ENCODE measurements around the genes FKBP6 and DNAJC30.

DNA sequence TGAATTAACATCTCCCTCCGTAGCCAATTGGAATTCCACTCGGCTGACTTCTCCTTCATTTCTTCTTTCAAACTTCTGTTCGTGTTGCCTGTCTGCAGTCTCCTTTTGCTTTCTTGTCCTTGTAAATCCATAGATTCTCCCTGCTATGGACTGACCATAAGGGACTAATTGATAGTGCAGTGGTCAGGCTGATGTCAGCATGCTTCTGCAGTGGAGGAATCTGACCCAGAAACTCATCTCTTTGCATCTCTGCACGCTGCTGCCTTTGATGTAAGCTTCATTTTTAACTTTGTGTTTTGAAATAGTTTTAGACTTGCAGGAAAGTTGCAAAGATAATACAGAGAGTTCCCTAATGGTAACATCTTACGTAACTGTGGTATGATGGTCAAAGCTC is 89.5 kb downstream of the GALNT17 start:
- PRO-cap = no peak
CAGE:
- cytosol, long polyA plus RNA = no peak
- long polyA plus RNA = no peak
- nucleus, long polyA plus RNA = no peak

GRCh38 chr7:71630391-71630865 is 498.5 kb downstream of the GALNT17 start:
- PRO-cap = no peak
CAGE:
- cytosol, long polyA plus RNA = no peak
- long polyA plus RNA = no peak
- nucleus, long polyA plus RNA = no peak

DNA sequence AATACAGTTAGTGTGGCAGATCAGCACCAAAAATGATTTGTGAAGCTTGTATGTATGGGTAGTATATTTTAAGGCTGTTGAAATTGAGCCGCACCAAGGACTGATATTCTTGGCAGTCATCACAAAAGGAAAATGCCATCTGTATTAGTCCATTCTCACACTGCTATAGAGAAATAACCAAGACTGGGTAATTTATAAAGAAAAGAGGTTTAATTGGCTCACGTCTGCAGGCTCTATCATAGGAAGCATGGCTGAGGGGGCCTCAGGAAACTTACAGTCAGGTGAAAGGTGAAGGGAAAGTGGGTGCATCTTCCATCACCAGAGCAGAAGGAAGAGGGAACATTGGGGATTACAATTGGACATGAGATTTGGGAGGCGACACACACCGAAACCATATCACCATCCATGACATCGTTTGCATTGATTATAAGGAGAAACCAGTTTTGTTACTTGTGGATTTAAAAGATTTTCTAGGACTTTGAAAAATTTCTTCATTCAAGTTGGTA is 42.9 kb upstream of the POM121 start:
- PRO-cap = no peak
CAGE:
- cytosol, long polyA plus RNA = no peak
- long polyA plus RNA = no peak
- nucleus, long polyA plus RNA = no peak

DNA sequence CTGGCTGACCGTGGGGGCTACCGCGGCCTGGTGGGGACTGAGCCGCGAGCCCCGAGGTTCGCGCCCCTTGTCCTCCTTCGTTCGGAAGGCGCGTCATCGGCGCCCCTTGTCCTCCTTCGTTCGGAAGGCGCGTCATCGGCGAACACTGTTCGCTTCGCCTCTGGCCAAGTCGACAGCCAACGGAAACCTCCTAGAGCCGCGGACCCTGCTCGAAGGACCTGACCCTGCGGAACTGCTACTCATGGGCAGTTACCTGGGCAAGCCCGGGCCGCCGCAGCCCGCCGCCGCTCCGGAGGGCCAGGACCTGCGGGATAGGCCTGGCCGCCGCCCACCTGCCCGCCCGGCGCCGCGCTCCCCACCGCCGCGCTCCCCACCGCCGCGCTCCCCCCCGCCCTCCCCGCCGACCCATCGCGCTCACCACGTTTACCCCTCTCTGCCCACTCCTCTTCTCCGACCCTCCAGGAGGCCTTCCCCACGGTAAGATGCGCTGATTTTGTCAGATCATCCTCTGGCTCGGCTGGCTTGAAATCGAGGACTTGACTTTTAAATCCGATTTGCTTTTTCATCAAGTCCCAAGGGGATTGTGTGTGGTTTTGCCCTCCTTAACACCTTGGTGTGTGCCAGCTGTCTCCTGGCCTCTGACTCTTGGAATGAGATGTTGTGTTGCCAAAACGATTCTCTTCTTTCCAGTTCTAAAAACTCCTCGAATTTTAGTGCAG is 553 bp downstream of the POM121 start:
- PRO-cap = no peak
CAGE:
- cytosol, long polyA plus RNA = no peak
- long polyA plus RNA = no peak
- nucleus, long polyA plus RNA = no peak

DNA sequence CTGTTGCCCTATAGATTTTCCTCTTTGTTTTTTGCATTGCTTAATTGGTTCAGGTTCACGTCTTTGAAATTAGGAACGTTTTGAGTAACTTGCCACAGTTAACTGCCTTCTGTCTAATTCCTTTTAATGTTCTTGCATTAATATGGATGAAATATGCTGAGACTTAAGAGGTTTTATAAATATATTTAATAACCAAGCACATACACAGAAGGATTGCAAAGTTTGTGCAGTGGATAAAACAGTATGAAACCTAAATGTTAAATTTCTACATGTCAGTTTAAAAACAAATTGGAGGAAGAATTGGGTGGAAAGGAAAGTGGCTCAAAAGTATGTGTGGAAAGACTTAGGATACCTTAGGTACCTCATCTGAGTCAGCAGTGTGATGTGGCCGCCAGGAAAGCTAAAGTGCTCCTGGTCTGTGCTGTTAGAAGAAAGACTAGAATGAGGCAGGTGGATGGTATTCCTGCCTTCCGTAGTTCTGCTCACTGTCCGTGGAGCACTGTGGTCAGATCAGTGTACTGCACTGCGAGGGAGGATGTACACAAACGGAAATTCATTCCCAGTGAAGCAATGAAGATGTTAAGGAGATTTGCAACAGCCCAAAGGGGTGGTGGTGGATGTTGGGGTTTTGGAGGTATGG is 3.7 kb downstream of the POM121 start:
- PRO-cap = no peak
CAGE:
- cytosol, long polyA plus RNA = no peak
- long polyA plus RNA = no peak
- nucleus, long polyA plus RNA = no peak

GRCh38 chr7:72954371-72955024 is 14.8 kb downstream of the TRIM74 start:
- PRO-cap = no peak
CAGE:
- cytosol, long polyA plus RNA = no peak
- long polyA plus RNA = no peak
- nucleus, long polyA plus RNA = no peak

GRCh38 chr7:73327963-73328447 is at the start of gene FKBP6:
FKBP6 (plus strand) TSS chr7:73328161.
- PRO-cap = no peak
CAGE:
- cytosol, long polyA plus RNA = no peak
- long polyA plus RNA = no peak
- nucleus, long polyA plus RNA = no peak

- PRO-cap = no peak
CAGE:
- cytosol, long polyA plus RNA = no peak
- long polyA plus RNA = no peak
- nucleus, long polyA plus RNA = no peak
Observed at GRCh38 chr7:73436110-73436552, 2.6 kb downstream of the FZD9 start.

GRCh38 chr7:73555709-73556149 is 1.8 kb downstream of the BCL7B start:
- PRO-cap = no peak
CAGE:
- cytosol, long polyA plus RNA = no peak
- long polyA plus RNA = no peak
- nucleus, long polyA plus RNA = no peak

GRCh38 chr7:73602858-73603883 is 21.2 kb downstream of the MLXIPL start:
- PRO-cap = no peak
CAGE:
- cytosol, long polyA plus RNA = no peak
- long polyA plus RNA = no peak
- nucleus, long polyA plus RNA = no peak

DNA sequence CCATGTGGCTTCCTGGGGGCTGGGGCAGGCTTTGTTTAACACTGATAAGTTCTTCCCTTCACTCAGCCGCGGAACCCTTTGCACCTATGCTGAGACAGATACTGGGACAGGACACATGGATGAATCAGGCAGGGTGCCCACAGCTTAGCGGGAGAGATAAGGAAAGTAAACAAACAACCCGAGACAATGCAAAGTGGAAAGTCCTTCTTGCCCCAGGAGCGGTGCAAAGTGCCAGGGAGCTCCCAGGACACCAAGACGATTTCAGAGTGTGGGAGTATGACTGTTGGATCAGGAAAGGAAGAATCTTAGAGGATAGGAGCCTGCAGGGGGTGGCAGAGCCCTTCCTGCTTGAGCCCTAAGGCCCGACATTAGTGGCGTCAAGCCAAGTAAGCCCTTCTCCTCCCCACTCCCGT is 11.6 kb downstream of the MLXIPL start:
- PRO-cap = no peak
CAGE:
- cytosol, long polyA plus RNA = no peak
- long polyA plus RNA = no peak
- nucleus, long polyA plus RNA = no peak

DNA sequence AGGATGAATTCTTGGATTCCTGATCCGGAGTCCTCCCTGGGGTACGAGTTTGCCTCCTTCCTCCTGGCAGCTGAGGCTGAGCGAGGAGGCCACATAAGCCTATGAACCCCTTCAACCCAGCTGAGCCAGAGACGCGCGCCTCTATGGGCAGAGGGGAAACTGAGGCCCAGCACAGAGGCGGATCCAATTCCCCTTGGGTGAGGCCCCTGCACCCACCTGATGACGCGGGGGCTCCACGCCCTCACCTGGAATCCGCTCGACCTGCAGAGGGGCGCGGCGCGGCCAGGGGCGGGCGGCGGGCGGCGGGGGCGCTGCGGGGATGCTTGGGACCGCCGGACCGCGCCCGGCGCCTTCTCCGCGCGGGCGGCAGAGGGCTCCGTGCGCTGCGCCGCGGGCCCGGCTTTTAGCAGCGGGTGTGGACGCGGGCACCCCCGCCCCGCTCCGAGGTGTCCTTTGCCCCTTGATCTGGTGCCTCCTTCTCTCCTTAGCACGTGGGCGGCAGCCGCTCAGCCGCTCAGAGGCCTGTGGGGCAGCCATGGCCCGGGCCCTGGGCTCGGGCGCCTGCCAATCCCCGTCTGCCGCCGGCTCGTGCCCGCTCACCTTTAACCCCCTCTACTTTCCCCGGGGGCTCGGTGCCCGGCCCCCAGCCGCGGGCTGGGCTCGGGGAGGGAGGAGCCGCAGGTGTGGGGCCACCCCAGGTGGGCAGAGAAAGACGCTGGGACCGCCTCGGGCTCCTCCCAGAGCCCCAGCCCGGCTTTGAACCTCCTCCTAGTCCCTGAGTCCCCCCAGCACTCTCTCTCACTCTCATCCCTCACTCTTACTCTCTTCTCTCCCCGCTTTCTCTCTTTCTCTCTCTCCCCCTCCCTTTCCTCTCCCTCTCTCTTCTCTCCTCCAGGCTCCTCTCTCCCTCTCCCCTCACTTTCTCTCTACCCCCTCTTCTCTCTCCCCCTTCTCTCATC is 19.8 kb upstream of the VPS37D start:
- PRO-cap = no peak
CAGE:
- cytosol, long polyA plus RNA = no peak
- long polyA plus RNA = no peak
- nucleus, long polyA plus RNA = no peak

DNA sequence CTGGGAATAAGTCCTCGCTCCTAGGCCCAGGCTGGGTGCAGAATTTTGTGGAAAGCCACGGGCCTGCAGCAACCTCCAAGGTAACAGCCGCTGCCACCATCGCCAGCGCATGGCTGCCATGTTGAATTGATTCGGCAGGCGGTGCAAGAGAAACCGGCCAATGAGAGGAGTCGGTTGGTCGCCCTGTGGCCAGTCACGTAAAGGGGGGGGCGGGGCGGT is at the start of gene DNAJC30:
TSS of gene DNAJC30 (minus strand) at position 150 of the 219 bp plus-strand sequence.
- PRO-cap = bidirectional peak, plus-strand start outside the sequence, minus-strand start at position 115 of the sequence
CAGE:
- cytosol, long polyA plus RNA = no peak
- long polyA plus RNA = no peak
- nucleus, long polyA plus RNA = no peak

DNA sequence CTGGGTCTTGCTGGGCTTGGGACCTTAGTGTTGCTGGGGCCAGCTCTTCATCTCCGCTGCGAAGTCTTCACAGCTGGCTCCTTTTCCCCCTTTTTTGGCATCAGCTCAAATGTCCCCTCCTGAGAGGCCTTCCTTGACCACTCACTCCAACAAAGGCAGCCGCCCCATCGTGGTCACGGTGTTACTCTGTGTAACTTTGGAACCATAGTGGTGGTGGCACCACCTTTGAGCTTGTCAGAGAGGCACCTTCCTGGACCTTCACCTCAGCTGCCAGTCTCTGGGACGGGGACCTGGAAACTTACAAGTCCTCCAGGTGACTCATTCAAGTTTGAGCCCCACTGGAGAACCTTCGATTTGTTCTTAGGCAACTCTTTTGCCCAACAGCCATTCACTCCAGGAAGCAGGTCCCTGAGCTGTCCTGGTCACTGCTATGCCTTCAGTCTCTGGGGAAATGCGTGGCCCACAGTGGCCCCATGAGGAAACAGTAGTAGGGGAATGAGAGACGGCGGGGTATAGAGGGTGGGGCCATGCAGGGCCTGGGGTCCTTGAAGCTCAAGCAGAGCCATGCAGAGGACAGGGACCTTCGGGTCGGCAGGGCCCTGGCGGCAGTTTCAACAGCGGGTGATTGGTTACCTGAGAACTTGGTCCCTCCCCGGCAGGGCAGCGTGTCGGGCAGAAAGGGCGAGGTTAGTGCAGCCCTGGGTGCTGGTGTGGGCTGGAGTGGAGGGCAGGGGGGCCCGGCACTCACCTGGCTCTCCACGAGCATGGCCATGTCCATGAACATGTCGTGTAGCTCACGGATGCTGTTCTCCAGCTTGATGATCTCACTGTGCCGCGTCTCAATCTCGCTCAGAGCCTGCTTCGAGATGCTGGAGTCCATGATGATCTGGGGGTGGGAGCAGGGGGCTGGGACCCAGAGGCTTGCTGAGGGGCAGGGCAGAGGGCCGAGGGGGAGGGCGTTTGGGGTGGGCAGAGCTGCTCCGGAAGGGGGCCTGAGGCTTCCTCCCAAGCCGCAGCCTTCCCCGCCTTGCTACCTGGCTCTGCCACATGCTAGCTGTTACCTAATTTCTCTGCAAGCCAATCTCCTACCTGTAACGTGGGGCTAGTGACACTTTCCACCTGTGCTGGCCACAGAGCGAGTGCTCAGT is 17.0 kb downstream of the STX1A start:
- PRO-cap = no peak
CAGE:
- cytosol, long polyA plus RNA = no peak
- long polyA plus RNA = no peak
- nucleus, long polyA plus RNA = no peak

DNA sequence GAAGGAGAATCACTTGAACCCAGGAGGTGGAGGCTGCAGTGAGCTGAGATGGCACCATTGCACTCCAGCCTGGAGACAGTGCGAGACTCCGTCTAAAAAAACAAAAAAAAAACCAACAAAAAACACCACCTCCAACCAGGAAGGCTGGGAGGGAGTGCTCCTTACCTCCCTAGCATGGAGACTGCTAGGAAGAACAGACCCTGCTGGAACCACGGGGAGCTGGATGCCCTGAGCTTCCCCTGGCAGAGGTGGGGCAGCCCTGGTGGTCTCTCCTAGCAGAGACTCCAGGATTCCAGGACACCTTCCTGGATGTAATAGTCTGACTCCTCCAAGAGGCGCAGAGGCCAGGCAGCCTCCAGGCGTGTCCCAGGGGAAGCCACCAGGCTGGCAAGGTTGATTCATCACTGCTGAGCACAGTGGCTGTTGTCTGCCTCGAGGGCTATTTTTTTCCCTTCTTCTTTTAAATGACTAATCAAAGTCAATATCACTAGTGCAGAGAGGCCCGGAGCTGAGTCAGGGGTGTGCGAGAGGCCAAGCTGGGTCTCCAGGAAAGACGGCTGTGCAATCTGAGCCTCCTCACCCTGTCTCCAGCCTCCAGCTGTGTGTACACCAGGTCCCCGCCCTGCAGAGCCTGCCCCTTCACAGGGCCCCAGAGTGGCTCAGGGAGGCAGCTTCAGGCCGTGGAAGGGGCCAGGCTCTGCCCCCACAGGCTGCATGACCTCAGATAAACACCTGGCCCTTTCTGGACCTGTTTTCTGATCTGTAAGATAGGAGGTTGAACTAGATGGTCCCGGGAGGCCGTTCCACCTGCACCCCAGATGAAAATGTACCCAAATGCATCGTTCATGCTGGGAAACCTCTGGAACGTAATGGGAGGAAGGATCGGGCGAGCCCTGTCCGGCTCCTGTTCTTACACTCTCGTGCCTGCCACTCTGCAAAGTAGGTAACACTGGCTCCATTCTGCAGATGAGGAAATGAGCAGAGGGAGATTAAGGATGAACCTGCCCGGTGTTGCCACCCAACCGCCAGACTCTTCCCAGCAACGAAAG is 3.8 kb downstream of the STX1A start:
- PRO-cap = no peak
CAGE:
- cytosol, long polyA plus RNA = no peak
- long polyA plus RNA = no peak
- nucleus, long polyA plus RNA = no peak

DNA sequence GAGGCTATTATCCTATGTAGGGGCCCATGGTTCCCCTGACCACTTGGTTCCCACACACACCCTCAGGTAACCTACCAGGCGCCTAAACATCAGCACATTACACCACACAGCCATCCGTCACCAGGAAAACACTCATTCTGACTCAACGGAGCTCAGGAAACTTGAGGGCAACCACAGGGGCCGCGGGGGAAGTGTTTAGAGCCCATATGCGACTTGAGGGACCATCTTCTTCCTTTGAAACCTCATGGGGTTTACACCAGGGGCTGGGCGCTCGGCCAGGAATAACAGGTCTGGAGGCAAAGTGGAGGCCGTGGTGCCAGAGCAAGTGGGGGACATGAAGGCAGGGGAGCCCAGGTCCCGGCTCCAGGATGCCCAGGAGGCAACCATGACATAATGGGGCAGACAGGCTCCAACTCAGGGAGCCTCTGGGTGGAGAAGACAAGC is 1.5 kb downstream of the STX1A start:
- PRO-cap = no peak
CAGE:
- cytosol, long polyA plus RNA = no peak
- long polyA plus RNA = no peak
- nucleus, long polyA plus RNA = no peak

DNA sequence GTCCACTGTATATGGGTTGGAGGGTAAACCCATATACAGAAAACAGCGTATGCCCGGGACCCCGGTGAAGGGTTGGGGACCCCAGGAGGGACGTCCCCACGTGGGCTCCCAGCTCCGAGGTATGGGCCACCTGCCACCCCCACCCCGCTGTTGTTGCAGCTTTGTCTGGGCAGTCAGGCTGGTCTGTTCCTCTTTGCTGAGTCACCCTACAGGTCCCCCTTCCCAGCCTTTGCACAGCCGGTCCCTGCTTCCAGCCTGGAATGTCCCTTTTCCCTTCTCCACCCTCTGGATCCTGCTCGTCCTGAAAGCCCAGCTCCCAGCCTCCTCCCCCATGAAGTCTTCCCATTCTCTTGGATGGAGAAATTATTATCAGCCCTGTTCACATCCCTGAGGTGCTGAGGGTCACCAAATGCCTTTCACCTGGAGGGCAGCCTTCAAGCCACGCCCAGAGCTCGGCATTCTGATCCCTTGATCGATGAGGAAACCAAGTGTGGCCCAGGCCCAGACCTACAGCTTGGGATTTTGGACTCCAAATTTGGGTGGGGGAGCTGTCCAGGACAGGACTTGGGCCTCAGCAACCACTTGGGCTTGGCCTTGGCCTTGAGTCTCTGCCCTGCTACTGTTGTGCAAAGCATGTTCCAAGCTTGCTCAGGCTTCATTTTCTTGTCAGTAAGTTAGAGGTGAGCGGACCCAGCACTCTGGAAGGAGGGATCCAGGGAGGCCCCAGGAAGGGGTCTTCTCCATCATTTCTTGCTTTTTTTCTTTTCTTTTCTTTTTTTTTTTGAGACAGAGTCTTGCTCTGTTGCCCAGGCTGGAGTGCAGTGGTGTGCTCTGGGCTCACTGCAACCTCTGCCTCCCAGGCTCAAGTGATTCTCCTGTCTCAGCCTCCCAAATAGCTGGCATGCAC is 2.7 kb downstream of the CLDN4 start:
- PRO-cap = no peak
CAGE:
- cytosol, long polyA plus RNA = no peak
- long polyA plus RNA = no peak
- nucleus, long polyA plus RNA = no peak

DNA sequence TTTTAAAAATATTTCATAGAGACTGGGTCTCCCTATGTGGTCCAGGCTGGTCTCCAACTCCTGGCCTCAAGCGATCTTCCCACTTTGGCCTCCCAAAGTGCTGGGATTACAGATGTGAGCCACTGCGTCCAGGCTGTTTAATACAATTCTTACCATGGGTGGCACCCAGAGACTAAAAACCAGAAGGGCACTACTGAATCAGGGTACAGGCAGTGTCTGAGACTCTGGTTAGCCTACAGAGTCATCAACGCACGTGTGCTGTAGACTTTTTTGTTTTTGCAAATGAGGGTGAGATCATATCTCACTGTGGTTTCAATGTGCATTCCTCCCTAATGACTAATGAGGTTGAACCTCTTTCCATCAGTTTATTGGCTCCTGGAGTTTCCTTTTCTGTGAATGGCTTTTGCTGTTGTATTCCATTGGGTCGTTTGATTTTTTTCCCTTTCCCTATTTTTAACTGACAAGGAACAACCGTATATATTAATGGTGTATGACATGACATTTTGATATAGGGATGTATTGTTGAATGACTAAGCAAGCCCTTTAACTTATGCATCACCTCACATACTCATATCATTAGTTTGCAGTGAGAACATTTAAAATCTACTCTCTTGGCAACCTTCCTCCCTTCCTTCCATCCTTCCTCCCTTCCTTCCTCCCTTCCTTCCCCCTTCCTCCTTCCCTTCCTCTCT is 9.2 kb upstream of the METTL27 start:
- PRO-cap = no peak
CAGE:
- cytosol, long polyA plus RNA = no peak
- long polyA plus RNA = no peak
- nucleus, long polyA plus RNA = no peak

- PRO-cap = no peak
CAGE:
- cytosol, long polyA plus RNA = no peak
- long polyA plus RNA = no peak
- nucleus, long polyA plus RNA = no peak
Observed at GRCh38 chr7:73855478-73856291, 5.3 kb upstream of the TMEM270 start.

DNA sequence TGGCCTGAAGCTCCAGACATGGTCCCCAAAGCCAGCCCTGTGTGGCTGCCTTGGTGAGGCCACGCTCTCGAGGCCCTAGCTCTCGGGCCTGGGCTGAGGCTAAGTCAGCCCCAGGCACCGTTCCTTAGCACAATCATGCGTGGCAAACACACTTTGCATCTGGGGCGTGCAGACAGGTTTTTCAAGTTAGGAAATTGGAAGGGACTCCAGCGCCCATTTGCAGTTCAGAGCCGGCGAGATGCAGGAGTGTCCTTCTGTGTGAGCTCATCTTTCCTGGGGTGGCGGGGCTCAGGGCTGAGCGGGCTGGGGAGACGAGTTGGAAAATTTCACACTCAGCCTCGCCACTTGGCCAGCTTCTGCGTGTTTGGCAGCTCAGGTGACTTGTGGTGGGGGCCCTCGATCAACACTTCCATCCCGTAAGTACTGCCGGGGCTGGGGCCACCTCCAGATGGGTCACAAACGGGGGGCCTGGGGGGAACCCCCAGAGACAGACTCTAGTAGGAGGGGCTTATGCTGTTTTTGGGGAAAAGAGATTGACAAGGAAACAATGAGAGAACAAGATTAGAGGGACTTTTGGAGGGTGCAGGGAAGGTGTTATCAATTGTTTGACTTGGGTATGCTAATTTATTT is 55.7 kb downstream of the TMEM270 start:
- PRO-cap = no peak
CAGE:
- cytosol, long polyA plus RNA = no peak
- long polyA plus RNA = no peak
- nucleus, long polyA plus RNA = no peak